Bronchus (tissue), 1 donor: Measurements from ENCODE around the genes KHDC1, COL12A1 and SENP6.

GRCh38 chr6:70815440-70816068 lies 141.3 kb downstream of the B3GAT2 start:
- PRO-cap = no peak

DNA sequence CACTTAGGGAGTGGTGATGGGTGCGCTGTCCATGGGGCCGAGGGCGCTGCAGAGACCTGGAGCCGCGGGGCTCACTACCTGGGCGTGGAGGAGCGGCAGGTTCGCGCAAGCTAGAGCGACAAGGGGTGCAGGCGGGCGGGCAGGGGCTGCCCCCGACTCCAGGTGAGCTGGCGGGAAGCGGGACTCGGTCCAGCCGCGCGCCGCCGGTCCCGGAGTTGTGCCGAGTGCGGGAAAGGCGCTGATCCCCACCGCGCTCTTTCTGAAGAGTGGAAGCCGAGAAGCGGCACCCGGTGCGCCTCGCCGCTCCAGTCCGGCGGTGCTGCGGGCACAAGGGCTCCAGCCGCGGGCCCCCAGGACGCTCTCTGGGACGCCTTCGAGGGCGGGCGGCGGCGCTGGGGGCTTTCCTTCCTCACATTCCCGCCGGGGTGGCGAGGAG lies 326 bp downstream of the B3GAT2 start:
- PRO-cap = no peak

DNA sequence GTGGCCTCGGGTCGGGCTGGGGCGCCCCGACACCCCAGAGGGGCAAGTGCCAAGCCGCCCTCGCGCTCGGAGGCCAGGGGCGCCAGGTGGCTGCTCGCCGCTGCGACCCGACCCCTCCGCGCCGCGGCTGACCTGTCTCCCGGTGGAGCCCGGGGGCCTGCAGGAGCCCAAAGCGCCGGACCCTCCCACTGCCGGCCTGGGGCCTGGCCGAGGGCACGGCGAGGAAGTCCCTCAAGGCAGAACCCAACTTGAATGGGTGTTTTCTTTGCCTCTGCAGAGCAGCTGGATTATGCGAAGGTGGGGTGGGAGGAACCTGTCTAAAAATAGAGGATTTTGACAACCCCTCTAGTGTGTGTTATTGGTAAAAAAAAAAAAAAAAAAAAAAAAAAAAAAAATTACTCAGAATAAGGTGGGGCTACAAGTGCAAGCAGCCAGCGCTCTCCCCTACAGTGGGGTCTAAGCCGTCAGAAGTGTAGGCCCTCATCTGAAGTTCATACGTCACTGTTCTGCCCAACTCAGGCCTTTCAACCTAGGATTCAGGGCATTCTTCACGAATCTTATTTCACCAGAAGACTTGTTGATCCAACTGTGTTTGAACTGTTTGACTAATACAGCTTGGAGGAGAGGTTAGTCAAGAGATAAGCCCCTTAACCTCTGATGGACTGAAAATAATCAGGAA lies 714 bp downstream of the OGFRL1 start:
- PRO-cap = unidirectional peak, minus-strand start at position 250 of the sequence

DNA sequence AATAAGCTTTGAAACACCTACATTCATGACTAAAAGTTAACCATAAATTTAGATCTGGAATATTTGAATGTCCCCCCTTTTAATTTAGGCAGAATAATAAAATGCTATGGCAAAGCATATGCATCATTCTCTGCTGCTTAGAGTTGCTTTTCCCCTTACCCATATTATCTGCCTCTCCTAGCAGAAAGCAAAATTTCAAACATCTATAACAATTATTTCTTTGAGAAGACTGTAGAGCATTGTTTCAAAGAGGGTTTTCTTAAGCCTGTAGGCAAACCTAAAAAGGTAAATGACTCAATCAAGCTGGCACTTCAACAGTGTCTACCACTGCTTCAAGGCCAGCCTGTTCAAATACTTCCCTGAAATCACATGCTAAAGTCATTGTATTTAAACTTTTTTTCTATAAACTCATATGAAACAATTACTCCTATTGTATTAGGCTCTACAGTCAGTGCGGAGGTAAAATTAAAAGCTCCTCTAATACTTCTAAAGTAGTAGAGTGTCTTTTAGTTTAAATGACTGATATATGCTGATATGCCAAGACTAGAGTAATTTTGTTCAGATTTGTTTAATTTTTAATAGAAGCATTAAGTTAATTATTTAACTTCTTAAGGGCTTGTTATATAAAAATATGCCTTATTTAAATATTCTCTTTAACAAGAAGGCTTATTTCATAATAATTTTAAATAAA lies 87.1 kb downstream of the OGFRL1 start:
- PRO-cap = no peak

DNA sequence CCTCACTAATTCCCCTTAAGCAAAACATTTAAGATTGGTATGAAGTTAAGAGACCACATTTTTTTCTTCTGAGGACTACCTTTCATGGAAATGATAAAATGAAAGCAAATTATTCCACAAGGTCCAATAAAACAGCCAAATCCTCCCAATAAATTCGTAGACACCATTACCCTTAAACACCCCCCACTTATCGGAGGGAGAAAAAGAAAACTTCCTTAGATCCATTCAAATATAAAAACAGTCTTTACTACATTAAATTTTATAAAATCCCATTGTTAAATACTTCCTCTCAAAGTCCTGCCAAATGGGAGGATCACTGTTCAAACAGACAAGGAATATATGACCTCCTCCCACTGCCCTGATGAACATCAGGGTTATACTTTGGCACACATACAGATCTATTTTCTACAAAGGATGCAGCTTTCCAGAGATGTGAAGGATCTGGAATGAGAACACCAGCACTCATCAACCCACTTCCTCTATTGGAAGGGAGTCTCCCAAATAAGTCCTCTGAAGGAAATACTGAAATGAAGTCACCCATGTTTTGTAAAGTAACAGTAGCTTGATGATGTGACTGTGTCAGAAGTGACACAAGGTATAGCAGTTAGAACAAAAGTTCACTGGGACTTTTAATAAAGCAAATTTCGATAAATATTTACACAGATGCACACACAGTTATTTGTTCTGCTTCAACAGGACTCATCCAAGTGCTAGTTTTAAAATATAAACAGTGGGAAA lies 104.7 kb downstream of the OGFRL1 start:
- PRO-cap = no peak

- PRO-cap = no peak
These were observed 129.3 kb downstream of the OGFRL1 start for GRCh38 chr6:71417888-71418352.

- PRO-cap = no peak
These were observed 130.9 kb downstream of the OGFRL1 start for GRCh38 chr6:71419341-71420039.

DNA sequence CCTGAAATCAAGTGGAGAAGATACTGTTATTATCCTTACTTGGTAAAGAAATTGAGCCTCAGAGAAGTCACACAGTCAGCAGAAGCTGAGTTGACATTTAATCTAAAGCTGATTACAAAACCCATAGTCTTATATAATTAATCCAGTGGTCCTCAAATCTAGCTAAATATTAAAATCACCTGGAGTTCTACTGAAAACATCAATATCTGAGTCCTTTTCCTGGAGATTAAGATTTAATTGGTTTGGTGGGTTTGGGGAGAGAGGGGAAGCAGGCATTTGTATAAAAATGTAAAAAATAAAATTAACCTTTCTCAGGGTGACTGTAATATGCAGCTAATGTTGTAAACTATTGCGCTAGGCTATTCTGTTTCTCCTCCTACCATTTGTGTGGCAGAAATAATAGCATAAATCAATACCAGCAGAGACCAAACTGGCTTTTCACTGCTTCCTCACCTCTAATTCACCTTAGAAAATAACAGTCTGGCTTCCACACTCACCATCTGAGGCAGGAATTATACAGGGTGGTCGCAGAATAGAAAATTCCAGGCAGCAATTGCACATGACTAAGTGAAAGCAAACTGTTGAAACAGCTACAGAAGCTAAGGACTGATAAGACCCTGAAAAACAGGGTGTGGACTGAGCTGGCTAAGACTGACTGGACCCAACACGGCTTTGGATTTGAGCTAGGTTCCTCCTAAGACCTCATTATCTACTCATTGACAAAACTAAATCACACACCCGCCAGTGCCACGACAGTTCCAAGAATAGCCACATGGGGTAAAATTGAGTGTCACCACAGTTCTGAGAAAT lies 61.2 kb upstream of the KCNQ5 start:
- PRO-cap = no peak

- PRO-cap = unidirectional peak, plus-strand start at chr6:73263038; bidirectional peak, plus-strand start at chr6:73263272, minus-strand start at chr6:73263167
These were observed at the start of gene KHDC1 for GRCh38 chr6:73262726-73263540. Gene KHDC1 (minus strand): TSS chr6:73263196.

GRCh38 chr6:73585956-73586900 lies 65.4 kb upstream of the EEF1A1 start:
- PRO-cap = no peak

- PRO-cap = no peak
These were observed 120.7 kb downstream of the COL12A1 start for GRCh38 chr6:75084790-75085911.

DNA sequence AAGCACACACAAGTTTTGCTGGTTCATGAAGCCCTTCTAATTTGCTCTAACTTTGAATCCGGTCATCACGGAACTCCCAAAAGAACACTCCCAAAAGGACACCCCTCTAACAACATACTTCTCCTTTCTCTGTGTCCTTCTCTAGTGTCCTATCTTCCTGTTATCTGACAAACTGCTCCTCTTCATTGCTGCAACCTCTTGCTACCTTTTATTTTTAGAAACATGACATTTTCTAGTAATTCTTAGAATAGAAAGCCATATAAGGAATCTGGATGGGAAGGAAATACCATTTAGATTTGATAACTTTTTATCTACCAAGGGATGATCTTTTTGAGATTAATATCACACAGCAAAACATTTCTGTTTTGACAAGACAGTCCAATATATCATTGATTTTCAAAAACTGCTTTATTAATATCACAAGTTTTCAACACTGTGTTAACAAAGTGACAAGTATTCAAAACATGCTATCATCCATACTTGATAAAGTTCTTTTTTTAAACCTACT lies 63.1 kb downstream of the COL12A1 start:
- PRO-cap = no peak

DNA sequence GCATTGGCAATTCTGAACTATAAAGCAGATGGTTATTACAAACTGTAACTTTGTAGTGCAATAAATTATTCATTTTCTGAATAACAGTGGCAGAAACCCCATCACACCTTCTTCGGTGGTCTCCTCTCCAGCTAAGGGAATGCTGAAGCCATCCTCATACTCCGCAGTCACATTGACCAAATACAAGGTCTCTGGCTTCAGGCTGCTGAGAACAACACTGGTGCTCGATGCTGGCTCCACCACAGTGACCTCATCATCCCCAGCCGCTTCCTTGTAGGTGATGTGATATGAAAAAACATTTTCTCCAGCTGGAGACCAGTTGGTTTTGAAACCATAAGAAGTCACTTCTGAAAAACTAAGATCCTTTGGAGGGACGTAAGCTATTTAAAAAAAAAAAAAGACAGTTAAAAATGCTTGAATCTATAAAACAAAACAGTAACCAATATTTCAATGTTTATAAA lies 25.0 kb downstream of the COL12A1 start:
- PRO-cap = no peak

- PRO-cap = bidirectional peak, plus-strand start at chr6:75206273, minus-strand start at chr6:75206051
These were observed at the start of gene COL12A1 for GRCh38 chr6:75205593-75206408. Gene COL12A1 (minus strand): TSS chr6:75206053.

GRCh38 chr6:75224171-75224619 lies 18.3 kb upstream of the COL12A1 start:
- PRO-cap = no peak

GRCh38 chr6:75255787-75256553 lies 12.4 kb upstream of the COX7A2 start:
- PRO-cap = no peak

GRCh38 chr6:75314529-75315390 lies 30.2 kb upstream of the TMEM30A start:
- PRO-cap = no peak

GRCh38 chr6:75402207-75402828 lies 91.3 kb downstream of the FILIP1 start:
- PRO-cap = bidirectional peak, plus-strand start at chr6:75402540, minus-strand start at chr6:75402413

GRCh38 chr6:75601504-75602220 lies at the start of gene SENP6:
Gene SENP6 (plus strand): TSS chr6:75601880.
- PRO-cap = bidirectional peak, plus-strand start at chr6:75601880, minus-strand start at chr6:75601769

DNA sequence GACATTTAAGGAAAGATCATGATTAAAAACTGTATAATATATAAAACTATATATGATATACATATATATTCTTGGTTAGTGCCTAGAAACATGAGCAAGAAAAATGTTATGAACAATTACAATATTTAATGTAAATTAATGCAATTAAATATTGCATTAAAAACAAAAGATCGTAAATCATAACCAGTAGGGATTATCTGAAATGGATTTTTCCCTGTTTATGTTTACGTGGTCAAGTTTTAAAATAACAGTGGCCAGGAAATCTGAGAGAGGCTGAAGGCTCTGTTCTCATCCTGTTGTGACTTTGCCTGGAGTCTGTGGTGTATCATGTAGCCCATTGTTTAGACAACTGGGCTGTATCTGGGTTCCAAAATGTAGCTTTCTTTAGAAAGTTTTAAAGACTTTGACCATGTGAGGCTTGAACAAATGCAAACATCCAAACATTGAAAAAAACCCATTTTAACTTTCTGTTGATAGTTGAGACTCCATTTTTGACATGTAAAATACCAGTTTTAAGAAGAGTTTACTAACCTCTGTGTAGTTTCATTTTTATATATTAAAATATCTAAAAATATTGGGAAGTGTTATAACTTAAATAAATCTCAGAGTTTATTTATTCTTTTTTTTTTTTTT lies 2.5 kb downstream of the MYO6 start:
- PRO-cap = no peak